AG04449 (cell line): ENCODE measurements around the genes BCORL1, RAB33A, STK26, USP26 and TFDP3.

DNA sequence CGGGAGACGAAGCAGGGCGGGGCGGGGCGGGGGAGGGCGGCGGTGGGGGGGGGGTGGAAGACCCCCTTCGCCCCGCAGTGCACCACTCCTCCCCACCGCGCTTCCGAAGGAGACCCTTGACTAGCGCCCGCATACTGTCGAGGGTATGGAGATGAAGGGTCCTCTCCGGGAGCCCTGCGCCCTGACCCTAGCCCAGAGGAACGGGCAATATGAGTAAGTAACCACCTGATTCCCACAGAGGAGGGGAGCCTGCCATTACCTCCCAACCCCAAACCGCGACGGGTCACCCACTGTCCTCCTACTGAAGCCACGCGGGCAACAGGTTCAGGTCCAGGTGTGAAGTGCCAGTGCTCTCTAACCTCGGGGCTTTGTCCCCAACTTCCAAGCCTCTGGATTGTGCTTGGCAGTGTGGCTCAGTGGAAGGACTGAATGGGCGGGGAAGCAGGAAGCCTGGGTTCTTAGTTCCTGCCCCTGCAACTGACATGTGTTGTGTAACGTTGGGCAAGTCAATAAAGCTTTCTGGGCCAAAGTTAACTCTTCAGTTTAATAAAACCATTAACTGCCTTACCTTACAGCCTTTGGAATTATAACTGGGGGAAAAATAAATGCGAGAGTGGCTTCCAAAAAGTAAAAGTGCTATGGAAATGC is 676 bp downstream of the OCRL start:
- RRBS, result no CpG with 5 or more reads among the region's 27 CpGs

DNA sequence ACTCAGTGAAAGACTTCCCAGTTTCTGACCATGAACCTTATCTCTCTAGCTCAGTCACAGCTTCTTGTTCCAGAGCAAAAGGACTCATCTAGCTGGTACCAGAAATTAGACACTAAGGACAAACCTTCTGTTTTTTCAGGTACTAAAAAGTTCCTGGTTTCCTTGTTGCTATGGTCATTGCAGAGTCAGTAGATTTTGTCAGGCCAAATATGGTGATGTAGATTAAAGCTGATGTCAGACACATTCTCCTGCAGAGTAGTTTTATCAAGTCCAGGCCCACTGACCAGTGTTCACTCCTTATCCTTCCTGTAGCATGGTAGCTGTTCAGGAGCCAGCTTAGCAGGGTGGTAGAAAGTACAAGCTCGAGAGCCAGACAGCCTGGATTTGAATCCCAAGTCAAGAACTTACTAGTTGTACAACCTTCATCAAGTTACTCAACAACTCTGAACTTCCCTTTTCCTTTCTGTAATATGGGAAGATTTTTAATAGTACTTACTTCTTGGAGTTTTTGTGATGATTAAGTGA is 17.8 kb downstream of the OCRL start:
- RRBS, result no CpG with 5 or more reads among the region's 1 CpG

DNA sequence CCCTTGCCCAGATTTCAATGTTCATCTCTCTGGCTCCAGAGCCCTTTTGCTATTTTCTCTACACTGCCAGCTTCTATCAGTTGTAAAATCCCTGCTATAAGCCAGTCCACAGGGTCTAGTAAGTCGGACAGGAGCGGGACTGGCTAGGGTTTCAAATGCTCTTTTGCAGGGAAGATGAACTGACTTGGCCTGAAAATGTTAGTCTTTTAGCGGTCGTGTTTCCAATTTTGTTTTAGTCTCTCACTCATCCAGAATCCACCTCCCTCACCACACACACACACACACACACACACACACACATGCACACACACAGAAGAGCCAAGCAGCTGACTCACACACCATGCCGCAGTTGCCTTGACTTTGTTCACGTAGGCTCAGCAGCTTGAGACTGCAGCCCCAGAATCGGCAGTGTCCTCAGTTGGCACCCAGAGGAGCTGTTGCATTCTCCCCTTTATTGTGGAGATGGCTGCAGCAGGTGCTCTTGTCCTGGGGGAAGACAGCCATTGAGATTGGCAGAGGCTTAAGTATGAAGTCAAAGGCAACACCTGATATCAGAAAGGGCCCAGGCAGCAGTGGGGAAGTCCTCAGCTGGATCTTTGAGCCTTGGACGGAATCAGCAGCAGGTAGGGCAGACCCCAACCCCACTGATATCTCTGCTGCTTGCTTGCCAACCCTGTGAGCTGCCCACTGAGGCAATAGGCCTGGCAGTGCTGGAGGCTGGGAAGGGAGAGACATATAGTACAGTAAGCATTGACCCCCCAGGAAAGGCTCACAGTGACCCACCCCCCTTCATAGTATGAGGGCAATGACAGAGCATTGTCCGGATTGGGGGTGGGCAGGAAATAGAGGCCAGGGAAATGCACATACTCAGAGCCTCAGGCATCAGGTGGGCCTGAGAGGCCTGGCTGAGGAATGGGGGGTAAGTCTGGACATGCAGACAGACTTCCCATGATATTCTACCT is 20.8 kb upstream of the XPNPEP2 start:
- RRBS, result no CpG with 5 or more reads among the region's 9 CpGs

DNA sequence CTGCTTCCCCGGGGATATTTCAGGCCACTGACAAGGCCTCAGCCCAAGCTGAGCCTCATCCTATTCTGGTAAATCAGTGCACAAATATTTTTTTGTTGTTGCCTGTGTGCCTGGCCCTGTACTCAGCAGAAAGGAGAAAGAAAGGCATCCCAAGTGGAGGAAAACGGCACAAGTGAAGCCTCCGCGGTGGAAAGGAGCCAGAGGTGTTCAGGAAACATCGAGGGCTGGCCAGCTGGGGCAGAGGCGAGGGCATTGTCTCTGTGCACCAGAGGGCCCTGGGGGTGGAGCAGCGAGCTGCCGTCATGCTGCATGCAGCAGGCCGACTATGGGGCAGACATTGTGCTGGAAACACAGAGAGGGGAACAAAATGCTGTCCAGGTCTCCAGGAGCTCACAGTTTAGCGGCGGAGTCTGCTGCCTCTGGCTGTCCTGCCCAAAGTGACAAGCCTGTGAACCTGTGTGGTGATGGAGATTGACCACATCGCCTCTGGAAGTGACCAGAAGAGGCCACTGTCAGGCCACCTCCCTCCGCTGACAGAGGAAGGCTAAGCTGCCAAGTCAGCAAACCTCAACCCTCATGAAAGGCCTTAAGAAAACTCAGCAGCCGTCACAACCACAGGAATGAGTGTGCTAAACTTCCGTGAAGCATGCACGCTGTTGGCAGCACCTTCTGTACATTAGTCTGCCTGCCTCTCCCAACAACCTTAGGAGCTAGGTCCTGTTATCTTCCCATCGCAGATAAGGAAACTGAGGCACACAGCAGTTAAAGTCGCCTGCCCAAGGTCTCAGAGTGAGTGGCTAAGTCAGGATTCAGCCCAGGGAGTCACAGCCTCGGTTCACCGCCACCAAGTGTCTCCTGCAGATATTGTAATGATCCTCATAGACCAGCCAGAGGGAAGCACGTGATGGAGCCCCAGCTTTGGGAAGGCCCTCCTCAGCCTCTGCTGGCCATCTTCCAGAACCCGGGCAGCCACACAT is 20.1 kb upstream of the SASH3 start:
- RRBS, result no CpG with 5 or more reads among the region's 22 CpGs

GRCh38 chrX:129830869-129831242 is 12.8 kb downstream of the ZDHHC9 start:
- RRBS, result no CpG with 5 or more reads among the region's 1 CpG

- RRBS, result 3% methylated on average over 7 of the region's 63 CpGs
Observed at GRCh38 chrX:129932038-129932618, 26.2 kb downstream of the UTP14A start.

GRCh38 chrX:129980376-129981074 is 1.9 kb upstream of the BCORL1 start:
- RRBS, result 3% methylated on average over 22 of the region's 87 CpGs

GRCh38 chrX:129981534-129983040 is at the start of gene BCORL1:
TSS of gene BCORL1 (plus strand) at chrX:129982635.
- RRBS, result 4% methylated on average over 23 of the region's 97 CpGs

GRCh38 chrX:130024159-130024695 is 41.8 kb downstream of the BCORL1 start:
- RRBS, result no CpG with 5 or more reads among the region's 10 CpGs

GRCh38 chrX:130083842-130084807 is 26.2 kb downstream of the ELF4 start:
- RRBS, result no CpG with 5 or more reads among the region's 21 CpGs

GRCh38 chrX:130118407-130118791 is 8.1 kb upstream of the ELF4 start:
- RRBS, result no CpG with 5 or more reads among the region's 5 CpGs

- RRBS, result no CpG with 5 or more reads among the region's 5 CpGs
Observed at GRCh38 chrX:130131549-130131996, 21.3 kb upstream of the ELF4 start.

DNA sequence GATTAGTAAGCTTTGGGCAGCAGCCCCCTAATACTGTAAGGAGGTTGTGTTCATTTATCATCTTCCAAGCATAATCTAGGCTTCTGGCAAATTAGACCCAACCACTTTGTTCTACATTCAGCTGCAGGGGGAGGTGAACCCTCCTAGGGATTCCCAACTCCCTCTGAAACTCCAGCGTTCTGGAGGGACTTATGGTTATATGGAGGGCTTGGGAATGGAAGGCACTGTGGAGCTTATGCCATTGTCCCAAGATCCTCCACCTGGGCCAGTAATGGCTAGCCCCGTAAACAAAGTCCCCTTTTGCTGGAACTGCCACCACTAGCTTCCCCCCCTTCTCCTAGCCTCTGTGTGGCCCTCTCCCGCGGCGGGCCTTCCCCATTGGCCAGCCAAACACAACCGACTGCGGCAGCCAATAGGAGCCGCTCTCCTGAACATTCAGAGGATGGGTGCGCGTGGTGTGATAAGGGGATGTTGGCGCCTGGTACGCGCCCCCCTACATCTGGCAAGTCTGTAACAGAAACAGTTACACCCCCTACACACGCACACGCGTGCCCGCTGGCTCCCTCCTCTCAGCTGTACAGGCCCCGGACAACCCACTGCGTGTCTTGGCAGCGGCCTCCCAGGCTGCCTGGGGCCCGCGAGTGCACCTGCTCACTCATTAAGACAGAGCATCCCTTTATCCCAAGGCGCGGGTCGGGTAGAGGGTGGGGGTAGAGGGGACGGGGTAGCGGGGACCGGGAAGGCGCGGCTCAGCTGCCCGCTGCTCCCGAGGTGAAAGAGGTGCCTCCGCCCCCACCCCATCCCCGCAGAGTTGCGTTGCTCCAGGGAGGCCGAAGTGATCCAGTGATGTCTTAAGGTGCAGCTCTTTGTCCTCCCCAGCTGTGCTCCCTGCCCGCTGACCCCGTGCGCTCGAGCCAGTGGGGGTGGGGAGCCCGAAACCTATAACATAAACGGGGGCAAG is 869 bp upstream of the RAB33A start:
- RRBS, result no CpG with 5 or more reads among the region's 42 CpGs

DNA sequence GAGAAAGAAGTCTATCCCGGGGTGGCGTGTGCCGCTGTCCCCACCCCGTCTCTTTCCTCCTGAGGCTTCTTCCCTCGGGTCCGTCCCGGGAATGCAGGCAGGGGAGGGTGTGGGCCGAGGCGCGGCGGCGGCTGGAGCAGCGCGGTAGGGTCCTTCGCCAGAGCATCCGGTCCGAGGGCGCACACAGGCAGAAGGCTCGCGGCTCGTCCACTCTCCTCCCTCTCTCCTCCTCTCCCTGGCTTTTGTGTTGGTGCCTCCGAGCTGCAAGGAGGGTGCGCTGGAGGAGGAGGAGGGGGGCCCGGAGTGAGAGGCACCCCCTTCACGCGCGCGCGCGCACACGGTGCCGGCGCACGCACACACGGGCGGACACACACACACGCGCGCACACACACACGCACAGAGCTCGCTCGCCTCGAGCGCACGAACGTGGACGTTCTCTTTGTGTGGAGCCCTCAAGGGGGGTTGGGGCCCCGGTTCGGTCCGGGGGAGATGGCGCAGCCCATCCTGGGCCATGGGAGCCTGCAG is at the start of gene RAB33A:
Gene RAB33A (plus strand): TSS at position 389 of the 525 bp plus-strand sequence.
- RRBS, result 4% methylated on average over 22 of the region's 51 CpGs

DNA sequence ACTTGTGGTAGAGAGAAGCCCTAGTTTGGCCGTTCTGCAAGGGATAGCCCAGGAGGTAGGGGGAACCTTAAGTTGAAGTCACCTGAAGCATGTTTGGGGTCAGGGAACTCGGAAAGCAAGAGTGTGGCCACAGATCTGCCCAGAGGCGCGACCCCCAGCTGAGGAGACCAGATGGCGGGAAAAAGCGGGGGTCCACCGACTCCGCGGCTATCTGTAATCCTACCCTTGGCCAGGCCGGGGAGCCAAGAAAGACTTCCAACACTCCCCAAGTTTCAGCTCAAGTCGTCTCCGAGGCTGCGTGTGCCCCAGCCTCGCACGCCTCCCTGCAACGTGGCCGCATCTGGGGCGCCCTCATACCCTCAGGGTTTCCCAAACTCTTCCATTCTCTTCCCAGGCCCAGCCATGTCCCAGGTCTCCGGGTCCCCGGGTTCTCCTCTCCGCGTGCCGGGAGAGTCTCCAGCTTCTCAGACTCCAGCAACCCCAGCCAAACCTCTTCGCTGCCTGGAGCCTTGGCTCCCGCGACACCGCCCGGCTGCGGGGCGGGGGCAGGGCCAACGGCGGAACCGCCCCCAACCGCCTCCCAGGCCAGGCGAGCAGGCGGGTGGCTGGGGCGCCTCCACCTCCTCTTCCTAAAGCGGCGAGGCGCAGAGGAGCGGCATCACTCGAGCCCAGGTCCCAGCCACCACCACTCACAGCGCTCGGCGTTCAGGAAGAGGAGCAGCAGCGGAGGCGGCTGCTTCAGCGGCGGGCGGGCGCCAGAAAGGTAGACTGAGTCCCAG is at the start of gene STK26:
Gene STK26 (plus strand): TSS at position 658 of the 779 bp plus-strand sequence.
- RRBS, result 3% methylated on average over 6 of the region's 51 CpGs

DNA sequence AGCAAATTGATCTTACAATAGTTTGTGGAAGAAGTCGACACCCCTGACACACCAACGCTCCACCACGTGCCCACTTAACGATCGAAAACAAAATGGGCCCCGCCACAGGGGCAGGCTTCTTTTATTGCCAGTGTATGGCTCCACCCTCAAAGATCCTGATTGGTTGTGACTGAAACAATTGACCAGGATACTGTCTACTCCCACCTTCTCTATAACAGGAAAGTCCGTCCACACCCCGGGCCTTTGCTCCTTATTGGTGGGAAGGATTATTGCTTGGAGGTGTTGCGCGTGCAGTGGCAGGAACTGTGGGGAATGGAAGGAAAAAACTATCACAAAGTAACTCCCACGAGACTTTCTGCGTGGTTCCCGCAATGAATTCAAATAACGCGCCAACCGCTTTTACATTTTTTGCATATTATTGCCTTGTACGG is at the start of gene USP26:
Gene USP26 (minus strand): TSS at position 96 of the 431 bp plus-strand sequence.
- RRBS, result no CpG with 5 or more reads among the region's 17 CpGs

DNA sequence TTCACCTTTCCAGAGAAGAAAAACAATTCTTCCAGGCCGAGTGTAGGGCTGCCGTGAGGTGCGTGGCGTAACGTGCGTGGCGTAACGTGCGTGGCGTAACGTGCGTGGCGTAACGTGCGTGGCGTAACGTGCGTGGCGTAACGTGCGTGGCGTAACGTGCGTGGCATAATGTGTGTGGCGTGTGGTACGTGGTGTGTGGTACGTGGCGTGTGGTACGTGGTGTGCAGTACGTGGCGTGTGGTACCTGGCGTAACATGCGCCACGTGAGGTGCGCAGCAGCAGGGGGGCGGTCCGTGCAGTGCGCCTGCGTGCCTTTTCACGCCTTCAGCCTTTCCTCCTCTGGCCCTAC is at the start of gene TFDP3:
Gene TFDP3 (minus strand): TSS at position 62 of the 349 bp plus-strand sequence.
- RRBS, result no CpG with 5 or more reads among the region's 40 CpGs

DNA sequence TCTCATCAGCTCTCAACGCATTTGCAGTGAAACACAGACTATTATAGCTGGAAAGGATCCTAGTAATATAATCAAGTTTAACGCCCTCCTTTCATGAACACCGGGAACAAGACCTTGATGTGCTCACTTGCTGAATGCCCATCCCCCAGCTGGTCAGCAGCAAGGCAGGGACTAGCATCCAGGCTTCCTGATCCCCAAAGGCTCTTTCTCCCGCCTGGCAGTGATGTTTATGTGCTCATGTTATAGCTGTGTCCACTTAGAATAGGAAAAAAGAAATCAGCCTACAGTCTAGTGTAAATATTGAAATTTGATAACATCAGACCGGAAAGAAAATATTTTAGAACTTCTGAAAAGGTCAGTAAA is 24.6 kb downstream of the GPC4 start:
- RRBS, result no CpG with 5 or more reads among the region's 5 CpGs